Pulmonary lymph node (tissue), 1 donor: ENCODE data around the gene CD7.

DNA sequence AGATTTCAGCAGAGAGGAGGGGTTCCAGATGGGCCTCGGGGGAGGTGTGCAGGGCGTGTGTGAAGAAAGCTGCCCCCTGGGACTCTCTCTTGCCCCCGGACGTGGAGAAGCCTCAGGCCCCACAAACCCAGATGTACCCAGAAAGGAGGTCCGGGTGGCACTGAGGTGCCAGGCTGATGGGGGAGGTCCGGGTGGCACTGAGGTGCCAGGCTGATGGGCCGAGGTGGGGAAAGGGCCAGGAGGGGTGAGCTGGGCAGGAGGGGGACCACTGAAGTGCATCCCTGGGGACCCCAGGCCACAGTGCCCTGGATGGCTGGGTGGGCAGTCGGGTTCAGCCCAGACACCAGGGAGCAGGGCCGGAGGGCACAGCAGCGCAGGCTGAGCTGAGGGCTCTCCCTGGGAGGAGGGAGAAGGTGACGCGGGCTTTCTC lies 16.3 kb downstream of the CD7 start:
- PRO-cap = no peak

DNA sequence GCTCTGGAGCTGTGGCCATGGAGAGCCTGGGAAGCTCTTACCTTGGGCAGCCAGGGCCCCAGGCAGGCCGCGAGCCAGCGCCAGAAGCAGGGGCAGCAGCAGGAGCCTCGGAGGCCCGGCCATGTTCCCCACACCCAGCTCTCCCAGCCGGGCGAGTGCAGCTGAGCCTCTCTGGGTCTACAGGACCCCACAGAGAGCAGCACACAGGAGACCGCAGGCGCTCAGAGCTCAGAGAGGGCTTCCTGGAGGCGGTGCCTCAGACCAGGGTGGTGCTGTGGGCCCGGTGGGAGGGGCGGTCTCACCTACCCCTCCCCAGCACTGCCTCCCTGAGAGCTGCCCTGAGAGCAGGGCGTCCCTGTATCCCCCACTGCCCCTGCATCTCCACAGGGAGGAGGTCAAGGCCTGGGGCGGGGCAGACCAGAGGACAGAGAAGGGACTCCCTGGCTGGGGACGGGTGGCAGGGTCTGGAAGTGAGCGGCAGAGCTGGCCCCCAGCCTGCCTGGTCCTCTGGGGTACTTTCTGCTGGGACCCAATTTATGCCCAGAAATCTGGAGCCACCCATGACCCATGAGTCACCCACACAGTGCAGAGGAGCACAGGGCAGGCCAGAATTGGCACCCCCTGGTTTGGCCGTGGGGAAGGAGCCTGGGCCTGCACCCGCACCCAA lies at the start of gene CD7:
Gene CD7 (minus strand): TSS at position 236 of the 667 bp plus-strand sequence.
- PRO-cap = unidirectional peak, minus-strand start at position 205 of the sequence

GRCh38 chr17:82320116-82320736 lies 2.8 kb upstream of the CD7 start:
- PRO-cap = no peak

- PRO-cap = no peak
Measured at GRCh38 chr17:82332065-82332563, 1.5 kb downstream of the SECTM1 start.

- PRO-cap = no peak
Measured at GRCh38 chr17:82423977-82424522, 5.7 kb upstream of the OGFOD3 start.

DNA sequence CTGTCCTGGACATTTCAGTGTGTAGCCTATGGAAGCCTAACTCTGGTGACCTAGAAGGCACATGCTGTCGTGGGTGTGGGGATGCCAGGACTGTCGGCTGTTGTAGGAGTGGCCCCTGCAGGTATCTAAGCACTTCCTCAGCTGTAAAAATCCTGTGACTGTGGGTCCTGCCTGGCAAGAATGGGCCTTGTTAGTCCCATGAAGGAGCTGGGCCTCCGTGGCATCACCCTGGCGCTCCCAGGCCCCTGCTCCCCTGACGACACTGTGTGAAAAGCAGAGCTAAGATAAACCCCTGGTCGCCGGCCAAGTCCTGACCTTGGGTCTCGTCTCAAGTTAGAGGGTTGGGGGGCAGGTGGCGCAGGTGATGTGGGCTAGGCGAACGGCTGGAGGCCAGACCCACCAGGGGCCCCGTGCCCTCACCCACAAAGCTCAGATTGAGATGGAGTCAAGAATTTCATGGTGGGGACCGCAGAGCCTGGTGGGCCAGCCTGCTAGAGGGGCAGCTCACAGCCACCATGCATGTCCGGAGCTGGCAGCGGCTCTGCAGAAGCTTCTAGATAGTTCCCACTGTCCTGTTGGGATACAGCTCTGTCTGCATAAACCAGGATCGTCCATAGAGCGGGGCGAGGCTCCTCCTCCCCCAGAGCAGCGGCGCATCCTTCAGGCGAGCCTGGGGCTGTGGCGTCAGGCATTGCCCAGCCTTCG lies 12.1 kb downstream of the CYBC1 start:
- PRO-cap = no peak

DNA sequence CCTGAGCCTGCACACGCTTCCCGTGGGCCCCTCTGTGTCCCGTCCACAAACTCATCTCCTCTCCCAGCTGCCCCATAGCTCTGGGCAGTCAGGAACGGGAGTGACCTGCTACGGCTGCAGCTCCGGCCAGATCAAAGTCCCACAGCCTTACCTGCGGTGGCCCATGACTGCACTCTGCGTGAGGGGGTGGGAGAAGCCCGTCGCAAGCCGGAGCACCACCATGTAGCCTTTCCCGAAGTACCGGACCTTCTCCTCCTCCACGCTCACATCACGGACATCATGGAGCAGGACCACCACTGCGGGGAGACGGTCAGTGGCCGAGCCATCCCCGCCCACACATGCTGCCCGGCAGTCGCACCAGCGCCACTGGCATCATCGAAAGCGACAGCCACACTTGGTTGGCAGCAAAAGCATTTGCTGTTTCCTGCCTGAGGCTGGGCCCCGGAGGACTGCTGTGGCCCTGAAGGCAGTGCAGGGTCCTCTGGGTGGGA lies 6.2 kb downstream of the CYBC1 start:
- PRO-cap = no peak

DNA sequence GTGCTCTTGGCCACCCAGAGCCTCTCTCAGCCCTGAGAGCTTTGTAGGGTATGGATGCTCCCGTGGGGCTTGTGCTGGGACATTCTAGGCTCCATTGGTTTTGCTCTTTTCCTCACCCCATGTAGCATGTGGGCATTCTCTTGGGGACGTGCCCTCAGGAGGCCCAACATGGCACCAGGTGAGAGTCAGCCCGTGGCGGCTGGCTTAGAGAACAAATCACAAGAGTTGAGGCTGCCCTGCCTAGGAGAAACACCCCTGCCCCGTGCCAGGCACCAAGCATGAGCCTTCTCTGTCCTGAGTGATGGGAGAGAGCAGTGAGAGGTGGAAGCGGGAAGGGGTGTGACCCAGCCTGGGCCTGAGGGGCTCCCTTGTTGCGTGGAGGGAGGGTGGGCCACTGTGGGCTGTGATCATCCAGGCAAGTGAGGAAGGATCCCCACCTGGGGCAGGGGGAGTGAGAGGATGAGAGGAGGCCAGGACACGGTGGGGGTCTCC lies 27.2 kb downstream of the NARF start:
- PRO-cap = no peak

- PRO-cap = no peak
Measured at GRCh38 chr17:82560579-82561125, 41.1 kb downstream of the FOXK2 start.

DNA sequence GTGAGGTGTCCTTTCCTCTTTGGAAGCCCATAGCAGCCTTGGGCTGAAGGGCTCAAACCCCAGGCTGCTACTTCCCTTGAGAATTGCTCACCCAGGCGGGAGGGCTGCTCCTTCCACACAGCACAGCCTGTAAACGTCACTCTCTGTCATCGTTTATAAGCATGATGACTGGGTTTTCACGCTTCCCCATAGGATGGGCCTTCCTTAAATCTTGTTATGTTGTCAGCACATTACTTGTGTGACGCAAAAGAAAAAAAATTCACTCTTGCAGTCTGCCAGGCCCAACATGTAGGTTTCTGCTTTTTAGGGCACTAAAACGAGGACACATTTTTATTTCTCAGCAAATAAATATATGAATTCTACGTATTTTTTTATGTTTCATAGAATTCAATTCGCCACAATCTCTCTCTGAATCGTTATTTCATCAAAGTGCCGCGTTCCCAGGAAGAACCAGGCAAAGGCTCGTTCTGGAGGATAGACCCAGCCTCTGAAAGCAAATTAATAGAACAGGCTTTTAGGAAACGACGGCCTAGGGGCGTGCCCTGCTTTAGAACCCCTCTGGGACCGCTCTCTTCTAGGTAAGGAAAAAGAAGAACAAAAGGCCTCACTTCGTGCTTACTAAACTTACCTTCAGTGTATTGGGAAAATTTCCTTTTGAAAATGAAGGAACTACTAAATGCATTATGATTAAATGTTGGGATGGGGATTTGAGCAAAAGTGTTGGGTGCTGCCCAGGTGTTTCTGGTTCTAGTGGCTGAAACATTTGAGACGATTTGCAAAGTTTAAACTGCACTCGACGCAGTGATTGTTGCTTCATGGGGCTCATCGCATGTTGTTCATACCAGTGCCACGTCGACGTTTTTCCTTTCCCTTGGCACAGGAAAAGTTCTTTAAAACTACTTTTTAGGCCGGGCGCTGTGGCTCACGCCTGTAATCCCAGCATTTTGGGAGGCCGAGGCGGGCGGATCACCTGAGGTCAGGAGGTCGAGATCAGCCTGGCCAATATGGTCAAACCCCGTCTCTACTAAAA lies 63.1 kb downstream of the FOXK2 start:
- PRO-cap = no peak

GRCh38 chr17:82613224-82614302 lies 34.7 kb downstream of the WDR45B start:
- PRO-cap = no peak

DNA sequence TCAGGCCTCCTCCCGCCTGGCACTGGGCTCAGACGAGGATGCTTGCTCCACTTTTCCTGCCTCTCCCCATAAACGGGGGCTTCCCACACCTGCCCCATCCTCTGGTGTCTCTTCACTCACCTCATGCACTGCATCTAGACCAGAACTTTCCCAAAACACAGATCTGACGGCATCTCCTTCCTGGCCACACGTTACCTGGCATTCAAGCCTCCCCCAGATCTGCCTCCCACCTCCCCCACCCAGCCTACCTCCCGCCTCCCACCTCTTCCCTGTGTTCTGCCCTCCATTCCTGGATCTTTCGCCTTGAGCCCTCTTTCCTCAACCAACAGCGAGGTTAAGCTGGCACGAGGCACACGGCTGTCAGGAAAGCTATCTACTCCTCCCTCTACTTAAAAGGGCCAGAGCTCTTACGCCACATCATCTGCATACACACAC lies 18.2 kb downstream of the WDR45B start:
- PRO-cap = no peak

DNA sequence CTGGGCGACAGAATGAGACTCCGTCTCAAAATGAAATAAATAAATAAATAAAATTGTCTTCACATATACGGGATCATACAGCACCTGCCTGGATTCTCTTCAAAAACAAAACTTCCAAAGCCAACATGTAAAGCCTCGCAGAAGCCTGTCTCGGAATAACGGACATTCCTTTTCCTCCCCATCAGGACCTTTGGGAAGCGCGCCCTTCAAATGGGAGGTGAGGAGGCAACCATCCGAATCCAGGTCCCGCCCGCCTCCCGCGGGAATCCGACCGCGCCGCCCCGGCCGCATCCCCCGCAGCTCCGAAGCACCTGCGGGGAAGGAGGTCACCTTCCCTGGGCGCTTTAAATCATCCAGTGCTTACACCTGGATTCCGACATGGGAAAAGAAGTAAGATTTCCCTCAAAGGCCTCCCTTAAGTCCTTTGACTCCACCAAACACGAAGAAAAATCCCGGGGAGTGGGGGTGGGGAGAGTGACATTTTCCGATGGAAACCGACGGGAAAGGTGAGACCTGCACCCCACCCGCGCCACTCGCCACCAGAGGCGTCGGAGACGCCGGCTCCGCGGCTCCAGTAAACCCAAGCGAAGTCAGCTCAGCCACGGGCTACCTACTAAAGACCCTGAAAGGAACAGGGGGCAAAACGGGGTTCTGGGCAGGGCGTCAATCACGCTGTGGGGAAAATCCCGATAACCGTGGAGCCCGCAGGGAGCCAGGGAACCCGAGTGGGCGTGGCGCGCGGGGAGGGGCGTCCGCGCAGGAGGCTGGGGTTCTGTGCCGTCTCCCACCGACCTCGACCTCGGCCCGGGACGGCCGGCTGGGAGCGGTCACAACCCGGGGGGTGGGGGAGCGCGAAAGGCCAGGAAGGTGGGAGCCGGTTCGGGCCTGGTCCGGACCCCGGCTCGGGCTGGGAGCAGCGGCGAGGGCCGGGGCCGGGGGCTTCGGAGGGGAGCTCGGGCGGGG lies 771 bp downstream of the WDR45B start:
- PRO-cap = bidirectional peak, plus-strand start at position 751 of the sequence, minus-strand start at position 592 of the sequence

- PRO-cap = no peak
Measured at GRCh38 chr17:82702942-82703179, 4.4 kb upstream of the RAB40B start.

GRCh38 chr17:82751038-82751300 lies 896 bp upstream of the TBCD start:
- PRO-cap = no peak

- PRO-cap = no peak
Measured at GRCh38 chr17:82788611-82788972, 36.7 kb downstream of the TBCD start.

- PRO-cap = no peak
Measured at GRCh38 chr17:82889181-82890264, 49.7 kb upstream of the ZNF750 start.

GRCh38 chr17:83012778-83013099 lies 38.8 kb downstream of the B3GNTL1 start:
- PRO-cap = no peak

DNA sequence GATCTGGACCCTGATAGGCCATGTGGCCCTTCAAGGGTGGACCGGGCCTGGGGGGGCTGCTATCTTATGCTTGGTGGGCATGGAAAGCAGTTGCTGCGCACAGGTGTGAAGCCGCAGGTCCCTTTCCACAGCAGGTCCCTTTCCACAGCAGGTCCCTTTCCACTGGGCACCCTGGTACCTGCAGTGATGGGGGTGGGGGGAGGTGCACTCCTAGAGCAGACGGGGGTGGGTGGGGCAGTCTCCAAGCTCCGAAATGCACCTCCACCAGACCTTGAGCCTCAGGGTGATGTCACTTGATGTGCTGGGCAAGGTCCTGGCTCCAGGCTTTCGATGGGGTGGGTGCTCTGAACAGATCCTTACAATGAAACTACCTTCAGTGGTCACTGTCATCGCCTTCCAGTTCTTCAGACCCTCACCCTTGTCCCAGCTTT lies 1.6 kb upstream of the METRNL start:
- PRO-cap = no peak

- PRO-cap = no peak
Measured at GRCh38 chr17:83078511-83079304, 701 bp upstream of the METRNL start.